Measurements from ENCODE around the gene SCUBE1.

DNA sequence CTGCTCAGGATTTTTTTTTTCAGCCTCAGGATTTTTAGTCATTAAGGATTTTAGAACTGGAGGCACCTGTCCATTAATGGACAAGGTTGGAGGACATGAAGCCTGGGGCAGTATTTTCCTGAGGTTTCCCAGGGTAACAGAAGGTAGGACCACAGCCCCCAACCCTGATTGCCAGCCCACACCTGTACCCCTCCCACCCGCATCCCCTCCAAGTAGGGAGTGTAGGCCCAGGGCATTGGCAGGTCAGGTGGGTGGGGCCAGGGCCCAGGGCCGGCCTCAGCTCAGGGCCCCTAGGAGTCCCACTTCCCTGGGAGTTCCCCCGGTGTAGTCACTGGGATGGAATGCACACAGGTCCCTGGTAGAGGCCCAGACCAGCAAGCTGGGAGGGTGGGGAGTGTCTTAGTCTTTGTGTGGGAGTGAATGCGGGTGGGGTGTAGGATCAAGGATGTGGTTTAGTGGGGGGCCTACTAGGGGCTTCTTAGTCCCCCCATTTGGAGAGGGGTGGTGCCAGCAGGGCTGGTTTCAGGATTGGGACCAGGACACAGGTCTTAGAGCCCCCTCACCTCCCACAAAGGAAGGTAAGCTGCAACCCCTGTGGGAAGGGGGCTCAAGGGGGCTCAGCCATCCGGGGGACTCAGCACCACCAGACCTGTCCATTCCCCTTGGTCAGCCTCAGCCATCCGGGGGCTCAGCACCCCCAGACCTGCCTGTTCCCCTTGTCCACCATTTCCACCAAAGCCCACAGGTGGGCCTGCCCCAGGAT, 16.3 kb downstream of the BIK start:
- PRO-cap = no peak
- RAMPAGE, long total RNA, 4 experiments = no peak in any of the 4 experiments

GRCh38 chr22:43162478-43163393, 11.4 kb downstream of the TSPO start:
- PRO-cap = no peak
- RAMPAGE, long total RNA, 4 experiments = no peak in any of the 4 experiments

DNA sequence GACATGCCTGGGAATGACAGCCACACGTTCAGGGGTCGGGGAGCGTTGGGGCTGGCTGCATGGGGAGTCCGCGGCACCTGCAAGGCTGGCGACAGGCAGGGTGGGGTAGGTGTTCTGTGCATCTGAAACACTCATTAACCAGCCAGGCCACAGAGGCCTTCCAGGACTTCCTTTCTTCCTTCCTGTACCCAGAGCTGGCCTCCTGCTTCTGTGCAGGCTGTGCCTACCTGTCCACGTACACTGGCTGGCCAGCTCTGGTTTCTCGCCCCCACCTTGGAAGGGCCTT, 16.0 kb downstream of the TTLL12 start:
- PRO-cap = no peak
- RAMPAGE, long total RNA, 4 experiments = no peak in any of the 4 experiments

- PRO-cap = no peak
- RAMPAGE, long total RNA, 4 experiments = no peak in any of the 4 experiments
These were observed 7.2 kb downstream of the TTLL12 start for GRCh38 chr22:43179685-43180105.

- PRO-cap = no peak
- RAMPAGE, long total RNA, 4 experiments = no peak in any of the 4 experiments
These were observed 10.7 kb upstream of the TTLL12 start for GRCh38 chr22:43197408-43198274.

DNA sequence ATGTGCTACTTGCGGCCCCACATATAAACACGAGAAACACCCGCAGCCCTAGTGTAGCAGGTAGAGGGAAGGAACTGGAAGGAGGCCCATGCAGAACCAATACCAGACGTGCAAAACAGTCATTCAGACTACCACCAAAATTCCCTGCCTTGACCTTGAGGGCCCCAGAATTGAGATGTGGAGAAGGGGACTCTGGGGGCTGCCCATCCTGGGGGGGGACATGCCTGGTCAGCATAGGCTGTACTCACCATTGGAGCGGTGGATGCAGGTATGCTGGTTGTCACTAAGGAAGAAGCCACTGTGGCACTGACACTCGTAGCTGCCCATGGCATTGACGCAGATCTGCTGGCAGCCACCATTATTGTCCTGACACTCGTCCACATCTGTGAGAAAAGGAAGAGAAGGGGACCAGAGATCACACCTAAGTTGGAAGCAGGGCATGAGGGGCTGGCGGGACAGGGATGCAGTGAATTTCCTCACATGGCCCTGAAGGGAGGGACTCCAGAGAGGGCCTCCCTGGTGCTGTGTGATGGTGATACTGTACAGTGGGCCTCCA, 52.3 kb downstream of the SCUBE1 start:
- PRO-cap = no peak
- RAMPAGE, long total RNA, 4 experiments = no peak in any of the 4 experiments

GRCh38 chr22:43293195-43293618, 50.0 kb downstream of the SCUBE1 start:
- PRO-cap = no peak
- RAMPAGE, long total RNA, 4 experiments = no peak in any of the 4 experiments

GRCh38 chr22:43343048-43343686, at the start of gene SCUBE1:
Gene SCUBE1 (minus strand): TSS chr22:43343372.
- PRO-cap = unidirectional peak, minus-strand start at chr22:43343367
- RAMPAGE, long total RNA, 4 experiments = no peak in any of the 4 experiments

DNA sequence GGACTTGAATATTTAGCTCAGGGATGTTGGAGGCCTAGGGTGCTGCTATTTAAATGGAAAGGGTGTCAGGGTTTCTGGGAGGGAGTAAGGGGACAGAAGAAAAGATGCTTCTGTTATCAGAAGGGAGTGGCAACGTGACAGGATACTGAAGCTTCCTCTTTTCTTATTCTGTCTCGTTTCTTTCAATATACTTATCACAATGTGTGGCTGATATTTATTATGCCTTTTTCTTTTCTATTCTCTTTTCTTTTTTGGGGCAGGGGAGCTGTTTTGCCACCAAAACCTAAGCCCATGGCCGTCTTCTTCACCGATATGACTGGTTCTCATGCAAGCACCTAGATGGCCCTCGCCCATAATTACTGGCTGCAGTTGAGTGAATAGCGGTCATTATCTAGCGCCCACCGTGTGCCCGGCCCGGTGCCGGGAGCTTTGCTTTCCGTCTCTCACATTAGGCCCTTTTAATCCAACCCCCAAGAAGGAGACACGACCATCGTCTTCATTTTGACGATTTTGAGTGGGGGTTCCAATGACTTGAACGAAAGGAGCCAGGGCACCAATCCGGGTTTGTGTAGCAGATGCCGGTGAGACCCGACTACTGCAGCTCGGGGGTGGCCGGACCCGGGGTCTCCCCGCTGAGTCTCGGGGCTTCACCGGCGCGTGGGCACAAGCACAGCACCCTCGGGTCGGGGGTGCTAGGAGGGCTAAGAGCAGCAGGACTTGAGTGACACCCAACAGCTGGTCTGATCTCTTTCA, 622 bp upstream of the SAMM50 start:
- PRO-cap = no peak
- RAMPAGE, long total RNA, 4 experiments = no peak in any of the 4 experiments

DNA sequence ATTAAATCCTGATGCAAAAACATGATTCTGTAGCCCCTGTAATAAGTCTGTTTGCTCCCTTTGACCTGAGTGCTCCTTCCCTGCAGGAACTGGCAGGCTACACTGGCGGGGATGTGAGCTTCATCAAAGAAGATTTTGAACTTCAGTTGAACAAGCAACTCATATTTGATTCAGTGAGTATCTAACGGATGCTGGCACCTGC, 22.4 kb downstream of the SAMM50 start:
- PRO-cap = no peak
- RAMPAGE, long total RNA, 4 experiments = no peak in any of the 4 experiments

DNA sequence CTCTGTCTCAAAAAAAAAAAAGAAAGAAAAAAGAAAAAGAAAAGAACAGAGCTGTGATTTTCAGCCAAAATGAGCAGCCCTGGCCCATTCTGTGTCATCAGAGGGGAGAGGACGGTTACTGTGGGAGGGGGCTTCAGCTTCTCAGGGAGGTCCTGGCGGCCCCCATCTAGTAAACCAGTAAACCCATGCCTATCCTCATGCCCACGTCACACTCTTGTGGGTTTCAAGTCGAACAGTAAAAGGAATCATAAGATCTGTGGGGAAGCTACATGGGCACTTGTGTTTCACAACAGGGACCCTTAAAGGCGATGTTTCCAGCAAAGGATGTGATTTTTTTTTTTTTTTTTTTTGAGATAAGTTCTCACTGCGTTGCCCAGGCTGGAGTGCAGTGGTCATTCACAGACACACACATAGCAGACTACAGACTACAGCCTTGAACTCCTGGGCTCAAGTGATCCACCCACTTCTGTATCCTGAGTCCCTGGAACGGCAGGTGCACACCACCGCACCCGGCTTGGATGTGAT, 9.2 kb upstream of the PARVG start:
- PRO-cap = no peak
- RAMPAGE, long total RNA, 4 experiments = no peak in any of the 4 experiments

DNA sequence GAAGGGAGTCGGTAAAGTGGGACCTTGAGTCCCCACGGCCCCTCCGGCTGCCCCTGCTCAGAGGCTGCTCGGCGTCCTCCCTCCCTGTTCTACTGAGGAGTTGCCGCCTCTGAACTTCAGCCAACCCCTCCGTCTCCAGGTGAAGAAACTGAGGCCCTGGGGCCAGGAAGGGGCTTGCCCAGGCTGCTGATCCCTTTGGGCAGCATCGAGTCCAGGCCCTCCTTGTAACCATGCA, 1.2 kb downstream of the PARVG start:
- PRO-cap = no peak
- RAMPAGE, long total RNA, 4 experiments = no peak in any of the 4 experiments

DNA sequence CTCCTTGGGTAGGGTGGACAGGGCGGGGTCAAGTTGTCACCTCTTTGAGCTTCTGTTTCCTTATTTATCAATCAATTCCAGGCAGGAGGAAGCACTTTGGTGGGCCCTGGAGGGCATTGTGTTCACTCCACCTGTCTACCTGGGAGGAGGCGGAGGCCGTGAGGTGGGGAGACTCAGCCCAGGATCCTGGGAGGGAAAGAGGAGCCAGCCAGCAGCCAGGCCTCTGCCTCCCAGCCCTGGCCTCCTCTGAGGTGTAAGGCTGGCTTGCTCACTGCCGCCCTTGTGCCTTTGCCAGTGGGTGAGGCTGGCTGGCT, 25.5 kb upstream of the SHISAL1 start:
- PRO-cap = no peak
- RAMPAGE, long total RNA, 4 experiments = no peak in any of the 4 experiments

- PRO-cap = no peak
- RAMPAGE, long total RNA, 4 experiments = no peak in any of the 4 experiments
These were observed 50.8 kb upstream of the SHISAL1 start for GRCh38 chr22:44363288-44364136.

- PRO-cap = no peak
- RAMPAGE, long total RNA, 4 experiments = no peak in any of the 4 experiments
These were observed 26.1 kb upstream of the RTL6 start for GRCh38 chr22:44524167-44524422.

GRCh38 chr22:44595655-44596649, 97.9 kb upstream of the RTL6 start:
- PRO-cap = no peak
- RAMPAGE, long total RNA, 4 experiments = no peak in any of the 4 experiments

GRCh38 chr22:44667783-44668940, 33.8 kb upstream of the PRR5 start:
- PRO-cap = no peak
- RAMPAGE, long total RNA, 4 experiments = start-site peak on the plus strand in 3 of 4 experiments, at chr22:44668745-44668782 at its widest, 8 to 17 reads per replicate

GRCh38 chr22:44671019-44672244, 30.6 kb upstream of the PRR5 start:
- PRO-cap = no peak
- RAMPAGE, long total RNA, 4 experiments = no peak in any of the 4 experiments

- PRO-cap = no peak
- RAMPAGE, long total RNA, 4 experiments = no peak in any of the 4 experiments
These were observed 3.0 kb upstream of the PRR5 start for GRCh38 chr22:44698893-44699479.

DNA sequence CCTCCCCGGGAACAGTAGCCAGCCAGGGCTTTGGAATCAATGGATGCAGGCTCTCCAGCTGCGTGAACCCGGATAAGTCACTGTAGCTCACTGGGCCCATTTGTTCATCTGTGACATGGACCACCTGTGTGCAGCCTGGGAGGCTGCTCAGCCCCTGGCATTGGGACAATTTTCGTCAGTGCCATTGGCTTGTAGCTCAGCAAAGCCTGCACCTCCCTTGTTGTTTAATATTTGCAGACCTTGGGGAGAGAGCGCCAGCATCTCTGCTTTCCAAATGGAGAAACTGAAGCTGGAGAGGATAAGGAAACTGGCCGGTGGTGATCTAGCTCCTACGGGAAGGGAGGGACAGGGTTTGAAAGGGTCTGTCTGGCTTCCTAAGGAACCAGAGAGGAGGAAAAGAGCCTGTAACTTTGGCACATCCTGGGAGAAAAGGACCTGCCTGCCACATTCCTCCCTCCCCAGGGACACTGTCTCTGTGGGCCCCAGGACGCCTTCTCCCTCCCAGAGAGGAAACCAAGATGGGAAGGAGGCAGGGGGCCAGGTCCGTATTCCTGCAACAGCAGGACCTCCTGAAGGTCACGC, 86.4 kb downstream of the ARHGAP8 start:
- PRO-cap = no peak
- RAMPAGE, long total RNA, 4 experiments = no peak in any of the 4 experiments